Thoracic aorta endothelial cell (primary cell): ENCODE measurements around the genes MEGF11, RPL4 and SKOR1.

DNA sequence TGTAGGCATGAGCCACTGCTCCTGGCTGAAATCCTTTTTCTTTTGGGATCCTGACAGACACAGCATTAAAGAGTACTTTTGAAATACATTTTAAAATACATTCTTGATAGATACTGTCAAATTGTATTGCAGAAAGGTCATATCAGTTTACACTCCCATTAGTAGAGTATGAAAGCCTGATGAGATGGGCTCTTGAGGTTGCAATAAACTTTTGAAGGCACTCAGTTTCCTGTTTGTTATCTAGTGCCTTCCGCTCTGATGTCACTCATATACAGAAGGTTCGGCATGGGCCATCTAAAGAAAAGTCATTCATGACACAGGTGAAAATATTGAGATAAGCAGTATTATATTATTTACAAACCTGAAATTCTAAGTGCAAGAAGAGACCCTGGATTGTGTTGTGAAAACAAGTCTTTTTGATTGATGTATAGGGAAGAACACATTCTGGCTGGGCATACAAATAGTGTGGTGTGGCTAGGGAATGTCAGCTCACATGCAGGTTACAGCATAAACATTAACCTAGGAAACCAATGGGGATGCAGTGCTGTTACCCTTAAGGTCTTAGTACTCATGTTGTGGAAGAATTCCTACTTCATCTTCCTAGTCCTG lies 36.5 kb upstream of the DENND4A start:
- CAGE, long polyA plus RNA, result no peak

GRCh38 chr15:65870875-65871366 lies 1.6 kb downstream of the RAB11A start:
- CAGE, long polyA plus RNA, result no peak

DNA sequence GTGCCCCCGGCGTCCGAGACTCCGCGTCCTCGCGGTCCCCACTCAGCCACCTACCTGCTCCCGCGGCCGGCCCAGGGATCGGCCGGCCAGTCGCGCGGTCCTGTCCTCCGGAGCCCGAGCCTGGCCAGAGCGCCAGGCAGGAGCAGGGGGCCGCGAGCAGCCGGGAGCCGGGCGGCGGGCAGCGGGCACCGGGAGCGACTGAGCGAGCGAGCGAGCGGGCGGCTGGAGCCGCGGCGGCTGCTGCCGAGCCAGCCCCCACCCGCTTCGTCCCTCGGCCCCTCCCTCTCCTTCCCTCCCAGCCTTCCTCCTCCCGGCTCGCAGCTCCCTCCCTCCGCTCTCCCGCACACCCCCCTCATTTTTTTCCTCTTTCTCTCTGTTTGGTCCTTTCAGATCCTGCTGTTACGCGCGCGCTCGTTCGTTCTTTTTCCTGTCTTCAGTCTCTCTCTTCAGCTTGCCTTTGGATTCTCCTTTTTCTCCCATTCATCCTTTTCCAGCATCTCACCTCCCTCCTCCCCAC lies at the start of gene MEGF11:
Gene MEGF11 (minus strand): TSS at position 200 of the 517 bp plus-strand sequence.
- CAGE, long polyA plus RNA, result no peak

- CAGE, long polyA plus RNA, result no peak
These were observed 488 bp downstream of the TIPIN start for GRCh38 chr15:66355876-66356518.

DNA sequence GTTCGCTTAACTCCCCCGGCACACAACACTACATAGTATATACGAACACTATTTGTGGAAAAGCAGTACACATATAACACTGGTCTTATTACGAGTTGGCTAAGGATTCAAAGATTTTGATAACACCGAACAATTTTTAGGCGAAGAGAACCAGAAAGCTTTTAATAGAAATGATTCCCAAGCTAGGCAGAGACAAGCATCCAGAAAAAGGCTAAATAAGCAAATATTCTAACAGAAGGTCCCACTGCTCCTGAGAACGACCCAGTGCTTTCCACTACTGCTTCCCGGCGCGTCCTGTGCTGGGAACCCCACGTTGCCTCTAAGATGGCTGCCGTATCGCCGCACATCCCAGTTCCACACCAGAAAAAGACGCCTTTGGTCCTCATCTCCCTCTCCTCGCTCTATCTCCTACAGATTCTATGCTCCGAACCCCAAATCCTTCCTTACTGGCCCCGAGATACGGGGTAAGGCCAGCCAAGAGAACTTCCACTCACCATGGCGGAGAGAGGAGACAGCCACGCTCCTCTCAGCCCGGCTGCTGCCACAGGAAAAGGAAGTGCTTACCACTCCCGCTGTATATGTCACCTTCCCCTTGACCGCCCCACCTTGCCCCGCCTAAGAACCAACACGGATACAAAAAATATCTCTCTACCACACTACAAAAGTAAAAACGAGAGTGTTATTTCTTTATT lies at the start of gene RPL4:
Gene RPL4 (minus strand): TSS at position 562 of the 692 bp plus-strand sequence.
- CAGE, long polyA plus RNA, result no peak

GRCh38 chr15:66505903-66506198 lies 725 bp downstream of the ZWILCH start:
- CAGE, long polyA plus RNA, result no peak

- CAGE, long polyA plus RNA, result no peak
These were observed 56.0 kb upstream of the LCTL start for GRCh38 chr15:66621199-66622731.

GRCh38 chr15:66646807-66647862 lies 54.9 kb upstream of the SMAD6 start:
- CAGE, long polyA plus RNA, result no peak

DNA sequence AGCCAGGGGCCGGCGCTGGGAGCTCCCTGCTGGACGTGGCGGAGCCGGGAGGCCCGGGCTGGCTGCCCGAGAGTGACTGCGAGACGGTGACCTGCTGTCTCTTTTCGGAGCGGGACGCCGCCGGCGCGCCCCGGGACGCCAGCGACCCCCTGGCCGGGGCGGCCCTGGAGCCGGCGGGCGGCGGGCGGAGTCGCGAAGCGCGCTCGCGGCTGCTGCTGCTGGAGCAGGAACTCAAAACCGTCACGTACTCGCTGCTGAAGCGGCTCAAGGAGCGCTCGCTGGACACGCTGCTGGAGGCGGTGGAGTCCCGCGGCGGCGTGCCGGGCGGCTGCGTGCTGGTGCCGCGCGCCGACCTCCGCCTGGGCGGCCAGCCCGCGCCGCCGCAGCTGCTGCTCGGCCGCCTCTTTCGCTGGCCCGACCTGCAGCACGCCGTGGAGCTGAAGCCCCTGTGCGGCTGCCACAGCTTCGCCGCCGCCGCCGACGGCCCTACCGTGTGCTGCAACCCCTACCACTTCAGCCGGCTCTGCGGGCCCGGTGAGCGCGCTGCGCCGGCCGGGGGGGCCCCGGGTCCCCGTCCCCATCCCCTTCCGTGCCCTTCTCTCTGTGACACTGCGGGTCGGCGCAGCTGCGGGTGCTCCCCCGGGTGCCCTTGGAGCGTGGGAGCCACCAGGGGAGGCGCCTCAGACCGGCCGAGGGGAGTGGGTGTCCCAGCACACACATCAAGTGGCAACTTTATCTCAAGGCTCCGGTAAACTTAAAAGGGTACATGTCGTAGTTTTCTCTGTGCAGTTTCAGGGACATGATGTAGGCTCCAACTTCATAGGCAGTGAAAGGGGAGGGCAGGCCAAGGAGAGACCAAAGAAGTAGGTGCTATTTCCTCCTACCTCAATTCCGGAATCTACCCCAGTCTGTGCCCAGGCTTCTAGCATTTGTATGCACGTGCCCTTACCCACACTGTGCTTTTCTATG lies 1.8 kb downstream of the SMAD6 start:
- CAGE, long polyA plus RNA, result no peak

- CAGE, long polyA plus RNA, result no peak
These were observed 42.0 kb downstream of the SMAD6 start for GRCh38 chr15:66743960-66744426.

- CAGE, long polyA plus RNA, result no peak
These were observed 63.9 kb downstream of the SMAD6 start for GRCh38 chr15:66765560-66766729.

- CAGE, long polyA plus RNA, result no peak
These were observed 140.9 kb downstream of the SMAD6 start for GRCh38 chr15:66842698-66843585.

DNA sequence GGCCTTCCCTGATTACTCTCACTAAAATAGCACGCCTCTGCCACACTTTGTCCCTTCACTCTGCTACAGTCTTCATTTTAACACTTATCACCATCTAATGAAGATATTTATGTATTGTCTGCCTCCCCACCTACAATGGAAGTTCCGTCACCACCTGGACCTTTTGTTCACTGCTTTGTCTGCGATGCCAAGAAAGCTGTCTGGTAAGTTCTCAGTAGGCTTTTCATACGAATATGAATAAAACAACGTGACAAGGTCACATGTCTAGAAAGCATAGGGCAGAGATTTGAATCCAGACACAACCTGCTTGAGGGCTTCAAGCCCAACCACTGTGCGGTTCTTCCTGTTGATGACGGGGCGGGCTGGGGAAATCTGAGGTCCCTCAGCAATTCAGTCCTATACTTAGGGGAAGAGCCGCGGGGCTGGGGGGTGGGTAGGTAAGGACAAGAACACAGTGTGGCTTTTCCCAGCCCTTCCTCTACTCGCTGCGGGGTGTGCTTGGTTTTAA lies 32.5 kb upstream of the SMAD3 start:
- CAGE, long polyA plus RNA, result no peak

GRCh38 chr15:67140466-67141106 lies 75.2 kb downstream of the SMAD3 start:
- CAGE, long polyA plus RNA, result no peak

DNA sequence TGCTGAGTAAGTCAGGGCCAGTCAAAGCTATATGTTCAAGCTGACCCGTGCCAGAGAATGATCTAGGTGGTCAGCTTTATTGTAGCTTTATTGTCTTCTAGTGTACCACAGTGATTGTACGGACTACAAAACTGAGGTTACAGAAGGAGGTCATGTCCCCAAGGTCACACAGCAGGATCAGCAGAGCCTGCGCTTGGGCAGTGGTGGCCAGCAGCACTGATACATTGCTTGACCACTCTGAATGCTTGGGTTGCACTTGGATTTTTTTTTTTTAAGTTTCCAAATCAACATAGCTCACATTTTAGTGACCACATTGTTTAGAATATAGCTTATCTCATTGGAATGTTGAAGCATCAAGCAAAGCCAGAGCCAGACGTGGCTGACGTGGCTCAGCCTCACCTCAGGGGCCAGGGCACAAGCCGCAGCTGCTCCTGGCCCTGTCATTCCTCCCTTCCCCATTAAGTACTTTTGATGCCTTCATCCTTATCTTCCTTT lies 76.0 kb downstream of the AAGAB start:
- CAGE, long polyA plus RNA, result no peak

DNA sequence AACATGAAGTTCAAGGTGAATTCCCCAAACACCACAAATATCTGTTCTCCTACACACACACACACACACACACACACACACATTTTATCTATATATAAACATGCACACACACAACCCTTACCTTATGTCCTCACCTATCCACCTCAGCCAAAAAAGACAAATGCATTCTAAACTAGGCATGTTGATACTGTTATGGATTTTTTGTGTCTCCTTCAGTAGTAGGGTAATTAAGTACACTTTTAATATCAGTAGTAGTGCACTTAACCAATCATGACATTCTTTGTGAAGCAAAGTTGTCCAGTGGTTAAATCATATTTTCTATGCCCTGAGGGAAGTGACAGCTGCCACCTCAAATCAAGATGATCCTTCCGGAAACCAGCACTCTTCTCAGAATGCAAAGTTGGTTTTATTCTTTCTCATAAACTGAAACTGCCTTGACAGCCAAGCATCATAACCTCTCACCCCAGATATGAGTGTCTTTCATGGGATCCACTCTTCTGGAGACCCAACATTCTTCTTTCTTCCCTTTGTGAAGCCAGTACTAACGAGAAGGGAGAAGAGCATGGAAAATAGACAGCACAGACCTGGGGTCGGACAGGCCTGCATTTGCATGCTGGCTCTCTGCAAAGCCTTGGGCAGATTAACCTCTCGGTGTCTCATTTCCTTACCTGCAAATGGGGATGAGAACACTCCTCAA lies 13.3 kb downstream of the AAGAB start:
- CAGE, long polyA plus RNA, result no peak

GRCh38 chr15:67792389-67792784 lies 32.9 kb upstream of the SKOR1 start:
- CAGE, long polyA plus RNA, result no peak

DNA sequence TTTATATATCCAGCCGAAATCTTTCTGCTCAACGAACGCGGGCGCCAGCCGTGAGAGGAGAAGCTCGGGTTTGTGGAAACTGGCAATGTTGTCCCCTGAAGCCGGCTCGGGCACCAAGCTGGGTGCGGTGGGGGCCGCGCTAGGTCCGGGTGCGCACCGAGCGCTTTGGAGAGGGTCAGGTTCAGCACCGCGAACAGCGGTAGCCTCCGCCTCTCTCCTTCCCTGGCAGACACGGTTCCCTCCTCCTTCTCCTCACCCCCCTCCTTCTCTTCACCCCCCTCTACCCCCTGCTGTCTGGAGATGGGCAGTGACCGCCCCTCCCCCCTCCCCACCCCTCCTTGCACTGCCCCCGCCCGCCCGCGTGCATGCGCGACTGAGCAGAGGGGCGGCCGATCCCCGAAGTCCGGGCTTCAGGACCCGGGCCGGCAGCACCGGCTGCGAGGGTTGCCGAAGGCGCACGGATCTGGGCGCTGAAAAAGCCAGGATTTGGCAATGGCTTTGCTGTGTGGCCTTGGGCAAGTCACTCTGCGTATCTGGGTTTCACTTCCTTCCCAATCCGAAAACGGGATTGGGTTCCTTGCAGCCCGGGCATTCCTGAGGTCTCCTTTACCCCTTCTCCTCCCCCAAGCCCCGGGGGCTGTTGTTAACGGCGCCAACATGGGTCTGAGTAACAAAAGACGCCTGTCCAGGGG lies at the start of gene SKOR1:
Gene SKOR1 (plus strand): TSS at position 399 of the 692 bp plus-strand sequence.
- CAGE, long polyA plus RNA, result no peak

DNA sequence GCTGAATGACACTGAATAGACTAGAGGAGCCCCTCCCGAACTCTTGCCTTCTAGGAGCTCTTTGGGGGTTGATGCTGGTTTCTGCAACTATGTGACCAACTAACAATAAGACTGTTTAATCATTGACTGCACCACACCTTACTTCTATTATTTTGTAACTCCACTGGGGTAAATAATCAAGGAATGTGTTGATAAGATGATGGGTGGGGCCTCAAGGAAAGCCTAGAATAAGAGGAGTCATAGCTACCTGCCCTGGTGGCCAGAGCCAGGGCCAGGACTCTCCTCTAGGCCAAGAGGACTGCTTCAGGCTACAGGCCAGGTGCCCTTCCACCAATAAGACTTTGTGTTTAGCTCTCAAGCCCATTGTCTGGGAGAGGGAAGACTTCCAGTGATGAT lies 41.2 kb upstream of the PIAS1 start:
- CAGE, long polyA plus RNA, result no peak

- CAGE, long polyA plus RNA, result no peak
These were observed 52.5 kb downstream of the PIAS1 start for GRCh38 chr15:68106509-68107055.